Myometrial cell (primary cell): Measurements from ENCODE around the genes TNS1 and TMBIM1.

- RAMPAGE, long total RNA: no peak
Observed at GRCh38 chr2:217740106-217740620, 262.6 kb downstream of the TNS1 start.

- RAMPAGE, long total RNA: no peak
Observed at GRCh38 chr2:217839586-217840170, 163.1 kb downstream of the TNS1 start.

GRCh38 chr2:217847468-217847753, 155.4 kb downstream of the TNS1 start:
- RAMPAGE, long total RNA: no peak

DNA sequence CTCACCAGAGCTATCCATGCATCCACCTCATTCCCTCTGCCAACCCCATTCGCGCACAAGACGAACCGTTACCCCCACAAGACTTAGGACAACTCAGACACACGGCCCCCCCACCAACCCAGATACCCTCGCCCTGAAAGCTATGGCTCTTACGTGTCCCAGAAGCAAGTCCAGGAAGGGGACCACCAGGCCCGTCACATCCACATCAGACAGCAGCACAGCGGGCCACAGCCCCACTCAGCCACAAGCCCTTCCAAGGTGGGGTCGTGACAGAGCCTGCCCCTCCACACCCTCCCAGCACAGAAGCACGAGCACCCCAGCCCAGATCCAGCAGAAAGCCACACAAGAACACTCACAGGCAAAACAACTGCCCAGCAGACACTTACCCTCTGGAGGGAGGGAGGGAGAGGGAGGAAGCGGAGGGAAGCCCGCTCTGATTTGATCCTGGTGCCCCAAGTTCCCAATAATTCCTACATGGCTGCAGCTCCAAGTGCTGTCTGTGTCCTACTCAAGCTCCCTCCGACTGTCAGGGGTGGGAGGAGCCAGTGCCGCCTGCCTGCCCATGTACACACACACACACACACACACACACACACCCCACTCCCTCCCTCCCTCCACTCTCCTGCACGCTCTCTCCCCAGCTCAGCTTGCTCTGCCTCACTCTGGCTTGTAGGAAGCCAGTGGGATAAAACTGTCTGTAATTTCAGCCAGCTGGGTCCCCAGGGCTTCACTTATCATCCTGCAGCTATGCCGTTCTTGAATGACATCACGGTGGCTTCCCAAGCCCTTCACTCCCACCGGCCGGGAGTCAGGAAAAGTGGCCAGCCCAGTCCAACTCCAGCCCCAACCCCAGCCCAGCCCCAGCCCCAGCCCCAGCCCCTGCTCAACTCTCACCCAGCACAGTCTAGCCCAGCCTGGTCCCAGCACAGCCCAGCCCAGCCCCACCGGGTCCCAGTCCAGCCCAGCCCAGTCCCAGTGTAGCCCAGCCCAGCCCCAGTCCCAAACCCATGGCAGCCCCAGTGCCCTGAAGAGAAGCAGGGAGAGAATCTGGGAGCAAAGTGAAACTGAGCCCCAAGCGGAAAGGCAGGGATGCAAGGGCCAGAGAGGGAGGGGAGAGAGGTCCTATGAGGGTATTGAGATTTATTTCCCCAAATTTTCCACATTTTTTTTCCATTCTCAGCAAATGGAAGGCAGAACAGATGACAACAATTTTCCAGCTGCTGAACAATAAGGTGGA, 144.3 kb downstream of the TNS1 start:
- RAMPAGE, long total RNA: no peak

GRCh38 chr2:217865984-217867044, 136.5 kb downstream of the TNS1 start:
- RAMPAGE, long total RNA: no peak

- RAMPAGE, long total RNA: no peak
Observed at GRCh38 chr2:217897661-217898881, 104.7 kb downstream of the TNS1 start.

- RAMPAGE, long total RNA: no peak
Observed at GRCh38 chr2:217909944-217910637, 92.7 kb downstream of the TNS1 start.

DNA sequence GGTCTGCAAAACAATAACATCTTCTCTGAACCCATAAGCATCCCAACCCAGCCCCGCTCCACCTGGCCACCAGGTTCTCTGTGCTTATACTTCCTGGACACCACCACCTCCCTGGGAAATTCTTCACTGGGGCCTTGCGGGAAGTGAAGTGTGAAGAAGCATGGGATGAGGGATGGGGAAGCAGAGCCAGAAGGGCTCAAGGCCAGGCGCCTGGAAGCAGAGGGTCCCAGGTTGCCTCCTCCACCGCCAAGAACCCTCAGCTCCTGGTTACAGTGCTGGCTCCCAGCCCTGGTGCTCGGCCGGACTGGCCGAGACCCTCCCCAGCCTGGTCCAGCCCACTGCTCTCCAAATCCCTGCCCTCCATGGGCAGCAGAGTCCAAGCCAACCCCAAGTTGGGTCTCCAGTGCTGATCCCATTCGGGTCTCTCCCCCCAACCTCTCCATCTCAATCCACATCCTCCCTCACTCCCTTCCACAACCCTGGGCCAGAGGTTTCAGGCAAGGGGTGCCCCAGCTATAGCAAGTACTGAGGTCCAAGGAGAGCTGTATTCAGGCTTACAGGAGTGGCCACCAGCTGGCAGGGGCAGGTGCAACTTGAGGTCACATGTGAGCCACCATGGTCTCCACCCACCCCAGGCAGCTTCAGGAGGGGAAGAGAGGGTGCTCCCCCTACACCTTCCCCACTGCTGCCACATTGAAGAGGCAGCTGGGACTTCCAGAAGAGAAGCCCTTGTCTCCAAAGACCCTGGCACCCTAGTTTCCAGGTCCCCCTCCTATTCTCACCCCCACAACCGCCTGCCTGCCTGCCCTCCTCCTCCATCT, 60.6 kb downstream of the TNS1 start:
- RAMPAGE, long total RNA: no peak

GRCh38 chr2:217942801-217943231, 60.0 kb downstream of the TNS1 start:
- RAMPAGE, long total RNA: no peak

- RAMPAGE, long total RNA: no peak
Observed at GRCh38 chr2:217943232-217944449, 59.2 kb downstream of the TNS1 start.

DNA sequence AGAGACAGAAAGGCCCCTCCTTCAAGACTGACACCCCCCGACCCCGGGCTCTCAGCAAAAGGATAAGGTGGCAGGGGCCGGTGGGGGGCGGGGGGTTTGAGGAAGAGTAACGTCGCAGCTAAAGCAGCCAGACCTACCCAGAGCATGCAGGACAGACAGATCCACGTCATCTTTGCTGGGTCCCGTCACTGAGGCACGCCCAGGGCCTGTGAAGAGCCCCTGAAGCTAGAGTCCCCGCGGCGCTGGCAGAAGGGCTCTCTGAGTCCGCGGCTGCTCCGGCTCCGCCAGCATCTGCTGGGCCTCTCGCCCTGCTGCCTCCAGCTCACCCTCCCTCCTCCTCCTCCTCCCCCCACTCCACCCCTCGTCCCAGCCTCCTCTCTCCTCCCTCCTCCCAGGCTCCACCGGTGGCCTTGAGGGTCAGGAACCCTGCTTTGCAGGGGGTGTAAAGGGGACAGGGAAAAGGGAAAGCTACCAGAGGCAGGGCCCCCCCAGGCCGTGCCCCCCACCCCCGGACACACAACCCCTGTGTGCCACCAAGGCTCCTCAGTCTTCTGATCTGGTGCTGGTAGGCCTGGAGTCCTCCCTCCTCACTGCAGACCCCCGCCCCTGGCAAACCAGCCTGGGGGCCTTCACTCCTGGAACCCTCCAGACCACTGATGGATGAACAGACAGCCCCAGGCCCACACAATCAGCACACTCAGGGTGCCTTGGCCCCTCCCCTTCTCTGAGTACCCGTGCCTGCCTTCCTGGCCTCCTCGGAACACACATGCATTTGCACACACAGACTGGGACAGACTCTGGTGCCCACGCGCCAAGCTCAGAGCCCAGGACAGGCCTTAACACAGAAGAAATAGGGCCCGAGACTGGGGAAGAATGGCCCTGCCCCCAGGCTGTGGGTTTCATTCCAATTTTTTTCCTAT, at the start of gene TNS1:
TSS of gene TNS1 (minus strand) at position 293 of the 920 bp plus-strand sequence.
- RAMPAGE, long total RNA: start-site peak on the minus strand centred at position 287 of the sequence, 21 bp wide, 44 and 45 reads in 2 replicates

GRCh38 chr2:218270628-218271038, 314 bp downstream of the PNKD start:
- RAMPAGE, long total RNA: no peak

DNA sequence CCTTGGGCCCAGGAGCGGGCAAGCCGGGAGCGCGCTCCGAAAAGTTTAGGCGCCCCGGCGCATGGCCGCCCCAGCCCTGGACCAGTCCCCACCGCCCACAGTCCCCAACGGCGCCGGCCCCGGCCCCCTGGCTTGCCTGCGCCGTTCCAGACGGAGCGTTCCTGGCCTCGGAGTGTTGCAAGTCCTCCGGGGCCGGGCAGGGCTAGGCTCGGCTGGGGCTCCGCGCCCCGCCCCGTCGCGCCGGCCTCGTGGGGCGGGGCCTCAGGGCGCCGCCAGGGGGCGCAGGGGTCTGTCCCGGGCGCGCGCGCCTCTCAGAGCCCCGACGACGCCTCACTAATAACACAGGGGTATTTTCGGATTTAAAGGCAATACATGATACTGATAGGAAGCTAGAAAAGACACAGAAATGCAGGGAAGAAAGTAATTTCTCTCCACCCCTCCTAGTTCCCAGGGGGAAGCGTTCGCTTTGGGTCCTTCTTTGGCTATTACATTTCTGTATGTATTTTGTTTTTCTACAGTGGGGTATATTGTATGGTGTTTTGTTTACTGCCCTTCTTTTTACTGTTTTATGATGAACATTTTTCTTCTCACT, at the start of gene TMBIM1:
TSS of gene TMBIM1 (minus strand) at position 174 of the 592 bp plus-strand sequence.
- RAMPAGE, long total RNA: start-site peak on the minus strand centred at position 186 of the sequence, 49 bp wide, 1,351 and 881 reads in 2 replicates

DNA sequence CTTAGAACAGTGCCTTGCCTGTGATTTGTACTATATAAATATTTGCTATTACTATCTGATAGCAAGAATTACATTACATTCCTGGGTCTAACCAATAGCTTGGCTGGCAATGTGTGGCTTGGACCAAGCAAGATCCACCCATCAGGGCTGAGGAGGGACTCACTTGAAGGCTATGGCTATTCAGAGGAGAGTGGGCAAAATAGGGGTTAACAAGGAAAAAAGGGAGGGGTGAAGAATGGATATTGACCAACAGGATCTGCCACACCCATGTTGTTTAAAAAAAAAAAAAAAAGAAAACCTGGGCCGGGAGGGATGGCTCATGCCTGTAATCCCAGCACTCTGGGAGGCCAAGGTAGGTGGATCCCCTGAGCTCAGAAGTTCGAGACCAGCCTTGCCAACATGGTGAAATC, 20.0 kb upstream of the TMBIM1 start:
- RAMPAGE, long total RNA: no peak

DNA sequence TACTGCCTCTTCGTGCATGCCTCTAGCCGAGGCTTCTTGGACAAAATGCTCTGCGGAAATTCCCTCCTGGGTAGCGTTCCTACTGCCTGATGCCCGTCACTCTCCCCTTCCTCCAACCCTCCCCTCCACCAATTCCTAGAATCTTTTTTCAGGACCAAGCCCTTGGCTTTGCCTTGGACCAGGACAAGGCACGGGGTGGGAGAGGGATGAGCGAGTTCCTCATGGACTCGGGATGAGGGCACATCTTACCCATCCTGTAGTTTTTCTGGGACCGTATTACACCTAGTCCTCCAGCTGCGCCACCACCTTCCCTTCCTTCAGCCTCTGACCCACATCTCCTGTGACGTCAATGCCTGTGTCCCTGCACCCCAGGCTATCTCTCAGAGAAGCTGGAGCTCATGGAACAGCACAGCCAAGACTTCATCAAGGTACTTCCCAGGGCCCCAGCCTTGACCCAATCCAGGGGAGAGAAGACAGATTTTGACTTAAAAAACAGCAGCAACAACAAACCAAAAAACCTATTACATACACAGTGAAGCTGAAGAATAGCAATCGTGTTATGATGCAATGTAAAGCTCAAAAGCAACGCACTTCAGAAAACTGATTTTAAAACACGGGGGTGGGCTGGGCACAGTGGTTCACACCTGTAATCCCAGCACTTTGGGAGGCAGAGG, 1.1 kb downstream of the CATIP start:
- RAMPAGE, long total RNA: no peak

DNA sequence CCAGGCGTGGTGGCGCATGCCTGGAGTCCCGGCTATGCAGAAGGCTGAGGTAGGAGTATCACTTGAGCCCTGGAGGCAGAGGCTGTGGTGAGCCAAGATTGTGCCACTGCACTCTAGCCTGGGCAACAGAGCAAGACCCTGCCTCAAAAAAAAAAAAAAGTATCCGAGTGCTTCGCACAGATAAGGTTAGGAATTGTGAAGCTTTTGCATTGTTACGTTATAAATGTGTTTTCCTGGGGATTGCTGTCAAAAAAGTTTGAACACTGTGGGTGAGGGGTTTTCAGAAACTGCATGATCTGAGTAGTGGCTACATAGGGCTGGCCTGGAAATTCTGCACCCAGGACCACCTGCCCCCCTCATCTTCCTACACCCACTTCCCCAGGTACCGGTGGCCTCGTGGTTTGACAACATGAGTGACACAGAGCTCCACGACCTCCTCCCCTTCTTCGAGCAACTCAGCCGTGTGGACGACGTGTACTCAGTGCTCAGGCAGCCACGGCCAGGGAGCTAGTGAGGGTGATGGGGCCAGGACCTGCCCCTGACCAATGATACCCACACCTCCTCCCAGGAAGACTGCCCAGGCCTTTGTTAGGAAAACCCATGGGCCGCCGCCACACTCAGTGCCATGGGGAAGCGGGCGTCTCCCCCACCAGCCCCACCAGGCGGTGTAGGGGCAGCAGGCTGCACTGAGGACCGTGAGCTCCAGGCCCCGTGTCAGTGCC, 4.4 kb downstream of the CTDSP1 start:
- RAMPAGE, long total RNA: no peak

- RAMPAGE, long total RNA: no peak
Observed at GRCh38 chr2:218419763-218420222, 870 bp downstream of the VIL1 start.

- RAMPAGE, long total RNA: no peak
Observed at GRCh38 chr2:218569081-218569566, 485 bp downstream of the CNOT9 start.

GRCh38 chr2:218755745-218755917, 26.3 kb upstream of the CYP27A1 start:
- RAMPAGE, long total RNA: no peak

- RAMPAGE, long total RNA: no peak
Observed at GRCh38 chr2:218805586-218806200, 23.7 kb downstream of the CYP27A1 start.